K562 (cell line): ENCODE data around the genes ZBBX and SERPINI1.

- RAMPAGE, long total RNA, result no peak
- RRBS, result no CpG with 5 or more reads among the region's 1 CpG
PRO-cap:
- standard, result no peak
- CoPRO, capped RNA only, 2 experiments, result no peak in any of the 2 experiments
- CoPRO, capped and uncapped RNA, 2 experiments, result no peak in any of the 2 experiments
- CoPRO, uncapped RNA only, 2 experiments, result no peak in any of the 2 experiments
CAGE:
- cytosol, long polyA plus RNA, result no peak
- long polyA plus RNA, result no peak
- nucleolus, long total RNA, result no peak
- nucleus, long polyA plus RNA, result no peak
Observed at GRCh38 chr3:160531338-160531892, 34.0 kb downstream of the KPNA4 start.

DNA sequence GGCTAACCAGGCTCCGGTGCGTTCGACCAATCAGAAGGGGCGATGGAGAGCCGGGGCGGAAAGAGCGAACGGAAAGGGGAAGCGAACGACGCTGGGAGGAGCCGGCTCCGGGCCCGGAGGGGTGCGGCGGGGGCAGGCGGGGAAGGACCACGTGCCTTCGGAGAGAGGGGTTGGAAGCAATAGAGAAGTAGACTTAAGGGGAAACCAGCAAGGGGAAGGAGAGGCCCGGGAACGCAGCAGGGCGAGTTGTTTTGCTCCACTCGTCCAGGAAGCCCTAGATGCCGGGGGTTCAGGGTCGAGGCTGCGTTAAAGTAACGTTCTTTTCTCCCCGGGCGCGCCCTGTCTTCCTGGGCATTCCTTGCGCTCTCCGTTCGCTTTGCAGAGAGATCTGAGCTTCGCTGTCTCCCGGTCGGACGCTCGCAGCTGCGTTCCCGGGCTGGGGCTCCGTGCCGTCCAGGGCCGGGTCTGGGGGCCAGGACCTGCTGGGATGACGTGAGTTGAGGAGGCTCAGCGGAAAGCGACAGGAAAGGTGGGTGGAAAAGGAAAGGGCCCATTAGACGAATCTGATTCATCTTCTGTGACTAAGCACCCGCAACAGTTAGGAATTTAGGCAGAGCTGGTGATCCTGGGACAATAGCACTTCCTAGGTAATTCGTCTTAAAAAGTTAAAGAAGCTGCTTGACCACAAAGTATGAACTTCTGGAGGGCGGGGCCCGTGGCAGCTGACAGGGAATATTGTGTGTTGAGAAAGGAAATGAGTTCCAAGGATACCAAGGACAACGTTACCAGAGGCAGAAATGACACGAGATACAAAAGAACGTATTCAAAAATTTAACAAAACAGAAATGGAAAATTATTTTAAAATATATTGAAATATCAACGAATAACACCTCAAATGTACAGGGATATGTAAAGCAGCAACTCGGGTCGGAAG lies 521 bp upstream of the KPNA4 start:
- RAMPAGE, long total RNA, result start-site peak on the plus strand centred at position 153 of the sequence, 152 bp wide, 110 and 141 reads in 2 replicates
- RRBS, result 3% methylated on average over 23 of the region's 57 CpGs
PRO-cap:
- standard, result bidirectional peak, plus-strand start at position 84 of the sequence, minus-strand start outside the sequence; bidirectional peak, plus-strand start at position 381 of the sequence, minus-strand start at position 430 of the sequence; bidirectional peak, plus-strand start at position 609 of the sequence, minus-strand start at position 467 of the sequence
- CoPRO, capped RNA only, 2 experiments, result peak in 2 of 2 experiments; most common plus-strand start position 73 of the sequence (in 1); most common minus-strand start position 467 of the sequence (in 1)
- CoPRO, capped and uncapped RNA, 2 experiments, result peak in 2 of 2 experiments; most common plus-strand start position 150 of the sequence (in 1); most common minus-strand start position 467 of the sequence (in 2)
- CoPRO, uncapped RNA only, 2 experiments, result peak in 2 of 2 experiments; most common plus-strand start position 104 of the sequence (in 1)
CAGE:
- cytosol, long polyA plus RNA, result start-site peak on the plus strand centred at position 134 of the sequence, 115 bp wide, 196 and 151 reads in 2 replicates
- long polyA plus RNA, result start-site peak on the plus strand centred at position 155 of the sequence, 73 bp wide, 138 and 227 reads in 2 replicates
- nucleolus, long total RNA, result no peak
- nucleus, long polyA plus RNA, result start-site peak on the plus strand centred at position 145 of the sequence, 109 bp wide, 169 and 652 reads in 2 replicates

DNA sequence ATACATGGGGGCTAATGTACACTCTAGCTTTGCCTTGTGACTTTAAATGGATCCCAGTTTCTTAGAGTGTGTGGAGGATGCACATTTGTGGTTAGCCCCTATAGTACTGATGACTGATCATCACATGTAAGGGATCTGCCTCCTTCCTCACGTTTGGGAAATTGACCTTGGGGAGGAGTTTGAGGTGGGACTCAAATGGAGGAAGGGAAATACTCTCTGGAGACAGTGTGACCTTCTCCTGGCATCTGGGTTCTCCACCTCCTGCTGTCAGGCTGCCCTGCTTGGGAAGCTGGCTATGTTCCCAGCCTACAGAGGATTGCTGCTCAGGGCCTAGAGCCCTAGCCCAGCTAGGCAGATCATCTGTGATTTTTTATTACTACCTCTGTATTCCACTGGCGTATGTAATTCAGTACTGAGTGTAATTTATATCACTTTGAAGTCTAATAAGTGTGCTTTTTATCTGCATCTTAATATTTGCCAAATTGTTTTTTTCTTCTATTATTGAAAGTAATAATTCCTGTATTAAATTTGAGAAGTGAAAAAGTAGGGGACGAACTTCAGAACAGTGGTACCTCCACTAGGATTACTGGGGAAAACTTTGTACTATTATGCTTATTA lies 48.8 kb downstream of the PPM1L start:
- RAMPAGE, long total RNA, result no peak
- RRBS, result no CpG with 5 or more reads among the region's 3 CpGs
PRO-cap:
- standard, result no peak
- CoPRO, capped RNA only, 2 experiments, result no peak in any of the 2 experiments
- CoPRO, capped and uncapped RNA, 2 experiments, result no peak in any of the 2 experiments
- CoPRO, uncapped RNA only, 2 experiments, result no peak in any of the 2 experiments
CAGE:
- cytosol, long polyA plus RNA, result no peak
- long polyA plus RNA, result no peak
- nucleolus, long total RNA, result no peak
- nucleus, long polyA plus RNA, result no peak

- RAMPAGE, long total RNA, result no peak
- RRBS, result no CpG with 5 or more reads among the region's 4 CpGs
PRO-cap:
- standard, result no peak
- CoPRO, capped RNA only, 2 experiments, result no peak in any of the 2 experiments
- CoPRO, capped and uncapped RNA, 2 experiments, result no peak in any of the 2 experiments
- CoPRO, uncapped RNA only, 2 experiments, result no peak in any of the 2 experiments
CAGE:
- cytosol, long polyA plus RNA, result no peak
- long polyA plus RNA, result no peak
- nucleolus, long total RNA, result no peak
- nucleus, long polyA plus RNA, result no peak
Observed at GRCh38 chr3:161228197-161228999, 7.3 kb downstream of the NMD3 start.

- RAMPAGE, long total RNA, result start-site peak on the minus strand at chr3:161429604-161429613, 67 and 55 reads in 2 replicates
- RRBS, result no CpG with 5 or more reads among the region's 14 CpGs
PRO-cap:
- standard, result no peak
- CoPRO, capped RNA only, 2 experiments, result no peak in any of the 2 experiments
- CoPRO, capped and uncapped RNA, 2 experiments, result no peak in any of the 2 experiments
- CoPRO, uncapped RNA only, 2 experiments, result peak in 1 of 2 experiments; most common minus-strand start chr3:161429500 (in 1)
CAGE:
- cytosol, long polyA plus RNA, result no peak
- long polyA plus RNA, result no peak
- nucleolus, long total RNA, result no peak
- nucleus, long polyA plus RNA, result no peak
Observed at GRCh38 chr3:161429246-161429758, 58.0 kb upstream of the SPTSSB start.

GRCh38 chr3:165785782-165786529 lies 51.3 kb downstream of the BCHE start:
- RAMPAGE, long total RNA, result no peak
- RRBS, result no CpG with 5 or more reads among the region's 5 CpGs
PRO-cap:
- standard, result no peak
- CoPRO, capped RNA only, 2 experiments, result no peak in any of the 2 experiments
- CoPRO, capped and uncapped RNA, 2 experiments, result no peak in any of the 2 experiments
- CoPRO, uncapped RNA only, 2 experiments, result no peak in any of the 2 experiments
CAGE:
- cytosol, long polyA plus RNA, result no peak
- long polyA plus RNA, result no peak
- nucleolus, long total RNA, result no peak
- nucleus, long polyA plus RNA, result no peak

GRCh38 chr3:165917460-165918561 lies 80.6 kb upstream of the BCHE start:
- RAMPAGE, long total RNA, result start-site peak on the minus strand at chr3:165918035-165918049, 361 and 145 reads in 2 replicates
- RRBS, result no CpG with 5 or more reads among the region's 30 CpGs
PRO-cap:
- standard, result bidirectional peak, plus-strand start at chr3:165918364, minus-strand start at chr3:165918035
- CoPRO, capped RNA only, 2 experiments, result peak in 2 of 2 experiments; most common plus-strand start chr3:165918188 (in 1); most common minus-strand start chr3:165918035 (in 2)
- CoPRO, capped and uncapped RNA, 2 experiments, result peak in 2 of 2 experiments; most common plus-strand start chr3:165918188 (in 1); most common minus-strand start chr3:165918035 (in 2)
- CoPRO, uncapped RNA only, 2 experiments, result peak in 2 of 2 experiments; most common plus-strand start chr3:165918215 (in 1); most common minus-strand start chr3:165918035 (in 2)
CAGE:
- cytosol, long polyA plus RNA, result no peak
- long polyA plus RNA, result no peak
- nucleolus, long total RNA, result no peak
- nucleus, long polyA plus RNA, result no peak

DNA sequence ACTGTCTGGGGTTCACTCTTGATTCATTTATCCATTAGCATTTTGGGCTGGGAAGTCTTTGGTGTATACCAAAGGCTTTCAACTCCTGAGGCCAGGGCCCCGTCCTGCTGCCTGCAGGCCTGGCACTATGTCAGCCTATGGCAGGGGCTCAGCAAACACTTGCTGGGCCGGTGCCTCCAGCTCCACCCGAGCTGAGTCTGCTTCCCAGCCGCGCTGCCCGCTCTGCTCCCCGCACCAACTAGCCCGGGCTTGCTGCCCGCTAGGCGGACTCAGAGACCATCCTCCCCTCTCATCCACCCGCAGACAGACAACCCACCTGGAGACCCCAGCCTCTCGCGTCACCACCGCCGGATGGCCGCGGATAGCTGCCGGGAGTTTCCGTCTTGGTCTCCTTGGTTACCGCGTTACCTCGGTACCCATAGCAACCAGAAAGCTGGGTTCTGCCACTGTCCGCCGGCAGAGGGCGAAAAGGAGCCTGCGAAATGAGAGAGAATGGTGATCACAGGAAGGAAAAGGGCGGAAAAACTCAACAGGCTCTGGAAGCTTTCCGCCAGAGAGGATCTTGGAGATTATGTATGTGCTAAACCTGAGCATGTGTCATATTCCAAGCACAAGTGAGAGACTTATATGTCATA lies at the start of gene ZBBX:
ZBBX (minus strand) TSS at position 367 of the 635 bp plus-strand sequence.
- RAMPAGE, long total RNA, result no peak
- RRBS, result 18% methylated on average over 12 of the region's 28 CpGs
PRO-cap:
- standard, result no peak
- CoPRO, capped RNA only, 2 experiments, result no peak in any of the 2 experiments
- CoPRO, capped and uncapped RNA, 2 experiments, result no peak in any of the 2 experiments
- CoPRO, uncapped RNA only, 2 experiments, result no peak in any of the 2 experiments
CAGE:
- cytosol, long polyA plus RNA, result no peak
- long polyA plus RNA, result no peak
- nucleolus, long total RNA, result no peak
- nucleus, long polyA plus RNA, result no peak

- RAMPAGE, long total RNA, result start-site peak on the plus strand at chr3:167735706-167735727, 19 and 13 reads in 2 replicates
- RRBS, result no CpG with 5 or more reads among the region's 36 CpGs
PRO-cap:
- standard, result bidirectional peak, plus-strand start at chr3:167735226, minus-strand start at chr3:167734894; bidirectional peak, plus-strand start at chr3:167735723, minus-strand start at chr3:167735625
- CoPRO, capped RNA only, 2 experiments, result peak in 2 of 2 experiments; most common plus-strand start chr3:167735723 (in 2); most common minus-strand start chr3:167735625 (in 2)
- CoPRO, capped and uncapped RNA, 2 experiments, result peak in 2 of 2 experiments; most common plus-strand start chr3:167735723 (in 2); most common minus-strand start chr3:167735617 (in 1)
- CoPRO, uncapped RNA only, 2 experiments, result peak in 1 of 2 experiments; most common minus-strand start chr3:167735602 (in 1)
CAGE:
- cytosol, long polyA plus RNA, result no peak
- long polyA plus RNA, result no peak
- nucleolus, long total RNA, result no peak
- nucleus, long polyA plus RNA, result no peak
Observed at GRCh38 chr3:167735011-167735783, at the start of gene SERPINI1. SERPINI1 (plus strand) TSS chr3:167735721.

DNA sequence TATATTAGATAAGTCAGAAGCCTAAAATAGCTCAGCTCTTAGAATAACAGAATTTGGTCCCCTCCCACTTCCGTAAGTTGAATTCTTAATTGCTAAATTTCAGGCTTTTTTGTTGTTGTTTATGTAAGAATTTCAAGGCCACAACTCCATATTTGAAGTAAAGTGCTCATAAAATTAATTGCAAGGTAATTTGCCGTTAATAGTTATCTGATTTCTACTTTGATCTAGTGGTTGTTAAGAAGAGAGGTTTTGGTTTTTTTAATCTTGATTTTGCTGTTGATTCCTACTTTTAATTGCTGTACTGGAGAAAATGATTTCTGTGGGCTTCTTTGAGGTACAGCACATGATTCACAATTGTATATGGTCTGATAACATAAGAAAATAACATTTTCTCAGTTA lies 129.2 kb downstream of the SERPINI1 start:
- RAMPAGE, long total RNA, result no peak
- RRBS, result no CpG with 5 or more reads among the region's 2 CpGs
PRO-cap:
- standard, result no peak
- CoPRO, capped RNA only, 2 experiments, result no peak in any of the 2 experiments
- CoPRO, capped and uncapped RNA, 2 experiments, result no peak in any of the 2 experiments
- CoPRO, uncapped RNA only, 2 experiments, result no peak in any of the 2 experiments
CAGE:
- cytosol, long polyA plus RNA, result no peak
- long polyA plus RNA, result no peak
- nucleolus, long total RNA, result no peak
- nucleus, long polyA plus RNA, result no peak

DNA sequence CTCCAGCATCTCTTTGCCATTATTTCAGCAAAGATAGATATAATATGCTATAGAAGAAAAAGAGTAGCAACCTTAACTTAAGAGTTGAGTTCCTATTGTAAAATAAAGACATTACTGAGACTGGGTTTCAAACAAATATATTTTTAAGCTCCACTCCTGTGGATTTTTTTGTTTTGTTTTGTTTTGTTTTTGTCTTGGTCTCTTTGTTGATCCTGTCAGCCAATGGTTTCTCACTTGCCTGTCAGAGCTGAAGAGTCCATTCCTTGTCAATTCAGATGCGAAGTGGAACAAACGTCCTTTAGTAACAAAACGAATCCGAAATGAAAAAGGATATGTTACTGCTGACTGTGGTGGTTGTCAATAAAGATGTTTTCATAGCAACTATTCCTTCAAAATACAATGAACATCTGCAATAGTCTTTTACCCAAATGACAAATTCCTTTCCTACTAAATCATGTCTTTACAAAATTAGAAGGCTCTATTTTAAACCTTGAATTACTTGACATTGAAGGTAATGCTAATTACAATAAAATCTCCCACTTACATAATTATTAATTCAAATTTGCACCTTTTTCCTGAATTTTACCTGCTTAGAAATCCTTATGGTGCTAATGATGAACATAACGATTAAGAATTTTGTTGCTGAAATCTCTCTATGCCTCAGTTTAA lies 134.6 kb downstream of the SERPINI1 start:
- RAMPAGE, long total RNA, result no peak
- RRBS, result no CpG with 5 or more reads among the region's 5 CpGs
PRO-cap:
- standard, result no peak
- CoPRO, capped RNA only, 2 experiments, result no peak in any of the 2 experiments
- CoPRO, capped and uncapped RNA, 2 experiments, result no peak in any of the 2 experiments
- CoPRO, uncapped RNA only, 2 experiments, result no peak in any of the 2 experiments
CAGE:
- cytosol, long polyA plus RNA, result no peak
- long polyA plus RNA, result no peak
- nucleolus, long total RNA, result no peak
- nucleus, long polyA plus RNA, result no peak

GRCh38 chr3:168026770-168027326 lies 68.9 kb downstream of the GOLIM4 start:
- RAMPAGE, long total RNA, result no peak
- RRBS, result no CpG with 5 or more reads among the region's 3 CpGs
PRO-cap:
- standard, result no peak
- CoPRO, capped RNA only, 2 experiments, result no peak in any of the 2 experiments
- CoPRO, capped and uncapped RNA, 2 experiments, result no peak in any of the 2 experiments
- CoPRO, uncapped RNA only, 2 experiments, result no peak in any of the 2 experiments
CAGE:
- cytosol, long polyA plus RNA, result no peak
- long polyA plus RNA, result no peak
- nucleolus, long total RNA, result no peak
- nucleus, long polyA plus RNA, result no peak

GRCh38 chr3:168096177-168096253 lies 291 bp upstream of the GOLIM4 start:
- RAMPAGE, long total RNA, result no peak
- RRBS, result 2% methylated on average over 3 of the region's 6 CpGs
PRO-cap:
- standard, result no peak
- CoPRO, capped RNA only, 2 experiments, result no peak in any of the 2 experiments
- CoPRO, capped and uncapped RNA, 2 experiments, result no peak in any of the 2 experiments
- CoPRO, uncapped RNA only, 2 experiments, result no peak in any of the 2 experiments
CAGE:
- cytosol, long polyA plus RNA, result no peak
- long polyA plus RNA, result no peak
- nucleolus, long total RNA, result no peak
- nucleus, long polyA plus RNA, result no peak

DNA sequence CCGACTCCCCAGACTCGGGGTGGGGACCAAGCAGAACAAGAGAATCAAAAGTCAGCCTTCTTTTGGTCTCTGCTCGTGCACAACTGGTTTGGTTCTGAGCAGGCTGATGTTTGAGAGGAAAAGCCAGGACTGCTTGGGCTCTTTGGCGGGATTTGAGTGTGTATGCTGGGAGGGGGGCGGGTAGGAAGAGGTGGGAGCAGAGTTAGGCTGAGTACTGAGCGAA lies 153.4 kb upstream of the GOLIM4 start:
- RAMPAGE, long total RNA, result no peak
- RRBS, result no CpG with 5 or more reads among the region's 6 CpGs
PRO-cap:
- standard, result no peak
- CoPRO, capped RNA only, 2 experiments, result no peak in any of the 2 experiments
- CoPRO, capped and uncapped RNA, 2 experiments, result no peak in any of the 2 experiments
- CoPRO, uncapped RNA only, 2 experiments, result no peak in any of the 2 experiments
CAGE:
- cytosol, long polyA plus RNA, result no peak
- long polyA plus RNA, result no peak
- nucleolus, long total RNA, result no peak
- nucleus, long polyA plus RNA, result no peak

GRCh38 chr3:169141134-169141790 lies 522.2 kb downstream of the MECOM start:
- RAMPAGE, long total RNA, result no peak
- RRBS, result no CpG with 5 or more reads among the region's 4 CpGs
PRO-cap:
- standard, result no peak
- CoPRO, capped RNA only, 2 experiments, result no peak in any of the 2 experiments
- CoPRO, capped and uncapped RNA, 2 experiments, result no peak in any of the 2 experiments
- CoPRO, uncapped RNA only, 2 experiments, result no peak in any of the 2 experiments
CAGE:
- cytosol, long polyA plus RNA, result no peak
- long polyA plus RNA, result no peak
- nucleolus, long total RNA, result no peak
- nucleus, long polyA plus RNA, result no peak

DNA sequence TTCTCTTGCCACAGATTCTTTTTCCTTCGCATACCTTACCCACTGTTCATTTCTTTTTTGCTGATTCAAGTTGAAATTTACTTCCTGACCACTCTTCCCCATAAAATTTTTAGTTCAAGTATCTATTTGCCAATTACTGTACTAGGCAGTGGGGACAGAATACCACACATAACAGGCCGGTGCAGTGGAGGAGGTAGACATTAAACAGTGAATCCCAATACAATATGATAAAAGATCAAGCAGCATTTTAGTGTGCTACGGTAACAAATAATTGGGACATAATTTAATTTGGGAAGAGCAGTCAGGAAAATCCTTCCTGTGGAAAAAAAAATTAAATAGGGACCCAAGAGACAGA lies 464.9 kb downstream of the MECOM start:
- RAMPAGE, long total RNA, result no peak
- RRBS, result no CpG with 5 or more reads among the region's 3 CpGs
PRO-cap:
- standard, result no peak
- CoPRO, capped RNA only, 2 experiments, result no peak in any of the 2 experiments
- CoPRO, capped and uncapped RNA, 2 experiments, result no peak in any of the 2 experiments
- CoPRO, uncapped RNA only, 2 experiments, result no peak in any of the 2 experiments
CAGE:
- cytosol, long polyA plus RNA, result no peak
- long polyA plus RNA, result no peak
- nucleolus, long total RNA, result no peak
- nucleus, long polyA plus RNA, result no peak

DNA sequence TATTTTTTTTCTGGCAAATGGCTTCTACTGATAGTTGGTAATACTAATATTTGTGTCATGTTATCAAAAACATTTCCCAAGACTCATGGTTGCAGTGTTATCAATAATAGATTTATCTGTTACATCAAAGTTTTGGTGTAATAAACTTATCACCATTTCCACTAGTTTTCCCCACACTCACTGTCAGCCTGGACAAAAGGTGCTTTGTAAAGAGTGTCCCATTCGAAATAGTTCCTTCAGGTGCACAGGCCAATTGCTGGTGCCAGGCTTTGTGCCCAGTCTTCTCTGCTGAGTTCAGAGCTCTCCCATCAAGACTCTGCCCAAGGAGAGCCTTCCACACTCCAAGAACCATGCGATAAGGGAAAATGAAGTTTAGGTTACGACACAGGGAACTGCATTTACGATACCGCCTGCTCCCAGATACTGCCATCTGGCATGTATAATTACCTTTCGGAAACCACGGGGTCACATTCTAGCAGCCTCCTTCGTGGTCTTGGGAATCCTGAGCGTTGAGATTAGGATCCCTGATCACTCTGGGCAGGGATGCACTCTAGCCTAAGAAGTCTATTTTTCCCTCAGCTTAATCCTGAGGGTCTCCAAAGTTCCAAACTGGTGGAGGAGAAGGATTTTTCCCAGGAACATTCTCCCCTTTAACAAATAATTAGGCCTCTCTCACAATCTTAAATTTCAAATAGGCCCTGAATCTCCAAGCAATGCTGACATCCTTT lies 379.5 kb downstream of the MECOM start:
- RAMPAGE, long total RNA, result no peak
- RRBS, result no CpG with 5 or more reads among the region's 9 CpGs
PRO-cap:
- standard, result no peak
- CoPRO, capped RNA only, 2 experiments, result no peak in any of the 2 experiments
- CoPRO, capped and uncapped RNA, 2 experiments, result no peak in any of the 2 experiments
- CoPRO, uncapped RNA only, 2 experiments, result no peak in any of the 2 experiments
CAGE:
- cytosol, long polyA plus RNA, result no peak
- long polyA plus RNA, result no peak
- nucleolus, long total RNA, result no peak
- nucleus, long polyA plus RNA, result no peak

- RAMPAGE, long total RNA, result no peak
- RRBS, result no CpG with 5 or more reads among the region's 9 CpGs
PRO-cap:
- standard, result no peak
- CoPRO, capped RNA only, 2 experiments, result no peak in any of the 2 experiments
- CoPRO, capped and uncapped RNA, 2 experiments, result no peak in any of the 2 experiments
- CoPRO, uncapped RNA only, 2 experiments, result no peak in any of the 2 experiments
CAGE:
- cytosol, long polyA plus RNA, result no peak
- long polyA plus RNA, result no peak
- nucleolus, long total RNA, result no peak
- nucleus, long polyA plus RNA, result no peak
Observed at GRCh38 chr3:169299091-169299658, 364.3 kb downstream of the MECOM start.